ENCODE data around the gene CPO.

GRCh38 chr2:203830618-203831086, 36.9 kb upstream of the CTLA4 start:
- RRBS, result no CpG with 5 or more reads among the region's 5 CpGs

DNA sequence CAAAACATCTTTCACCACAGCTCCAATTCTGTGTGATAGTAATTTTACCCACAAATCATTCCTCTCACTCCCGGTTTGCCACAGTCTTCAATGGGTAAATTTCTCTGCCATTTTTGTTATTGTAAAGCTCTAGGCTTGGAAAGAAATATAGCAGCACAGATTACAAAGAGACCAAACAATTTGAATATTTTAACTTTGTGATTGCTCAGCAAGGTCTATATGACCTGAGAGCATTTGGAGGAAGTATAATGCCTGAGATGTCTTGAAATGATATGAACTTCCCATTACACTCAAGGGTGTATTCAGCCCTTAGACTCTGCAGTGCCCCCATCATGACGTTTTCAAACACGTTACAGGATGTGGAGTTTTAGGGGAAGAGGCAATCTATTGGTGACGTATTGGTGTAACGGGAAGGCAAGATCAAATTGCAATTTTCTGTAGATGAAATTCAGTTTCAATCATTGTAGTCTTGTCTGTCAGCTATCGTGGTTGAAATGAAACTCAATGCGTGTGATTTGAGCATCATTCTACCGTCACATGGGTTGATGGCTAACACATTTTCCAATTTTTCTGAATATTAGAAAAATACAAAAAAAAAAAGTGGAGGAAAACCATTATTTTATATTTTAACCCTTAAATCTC, 78.9 kb downstream of the ICOS start:
- RRBS, result no CpG with 5 or more reads among the region's 8 CpGs

GRCh38 chr2:204538206-204539563, 6.6 kb upstream of the PARD3B start:
- RRBS, result no CpG with 5 or more reads among the region's 11 CpGs

GRCh38 chr2:204670334-204670533, 125.0 kb downstream of the PARD3B start:
- RRBS, result no CpG with 5 or more reads among the region's 2 CpGs

DNA sequence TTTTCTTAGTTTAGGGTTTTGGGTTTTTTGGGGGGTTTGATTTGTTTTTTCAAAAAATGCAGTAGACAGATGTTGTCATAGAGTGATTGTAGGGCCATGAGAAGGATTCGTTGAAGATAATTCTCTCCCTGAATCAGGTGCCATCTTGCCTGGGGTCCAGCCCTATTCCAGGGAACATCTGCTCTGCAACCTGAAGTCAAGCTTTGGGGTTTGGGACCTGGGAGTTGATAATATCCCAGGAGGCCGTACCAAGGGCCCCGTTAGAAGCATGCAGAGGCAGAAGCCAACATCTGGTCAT, 515.7 kb upstream of the NRP2 start:
- RRBS, result no CpG with 5 or more reads among the region's 3 CpGs

- RRBS, result no CpG with 5 or more reads among the region's 8 CpGs
Observed at GRCh38 chr2:205444098-205444831, 238.0 kb upstream of the NRP2 start.

- RRBS, result no CpG with 5 or more reads among the region's 5 CpGs
Observed at GRCh38 chr2:205650218-205650763, 32.0 kb upstream of the NRP2 start.

GRCh38 chr2:205700099-205700600, 17.8 kb downstream of the NRP2 start:
- RRBS, result no CpG with 5 or more reads among the region's 6 CpGs

DNA sequence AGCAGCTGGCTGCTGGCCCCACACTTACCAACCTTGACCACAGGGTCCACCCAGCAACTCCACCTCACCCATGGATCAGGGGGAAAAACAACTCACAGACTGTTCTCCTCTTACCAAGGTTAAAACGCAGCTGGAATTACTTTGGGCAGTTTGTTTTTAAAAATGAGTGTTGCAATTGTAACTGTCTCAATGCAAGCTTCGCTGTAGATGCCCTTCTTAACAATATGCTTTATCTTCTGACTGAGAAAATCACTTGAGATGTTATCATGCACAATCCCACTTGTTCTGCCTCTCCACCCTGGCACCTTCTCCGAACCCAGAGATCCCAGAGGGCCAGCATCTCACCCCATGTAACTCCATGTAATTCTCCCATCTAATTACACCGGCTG, 22.2 kb downstream of the NRP2 start:
- RRBS, result no CpG with 5 or more reads among the region's 4 CpGs

DNA sequence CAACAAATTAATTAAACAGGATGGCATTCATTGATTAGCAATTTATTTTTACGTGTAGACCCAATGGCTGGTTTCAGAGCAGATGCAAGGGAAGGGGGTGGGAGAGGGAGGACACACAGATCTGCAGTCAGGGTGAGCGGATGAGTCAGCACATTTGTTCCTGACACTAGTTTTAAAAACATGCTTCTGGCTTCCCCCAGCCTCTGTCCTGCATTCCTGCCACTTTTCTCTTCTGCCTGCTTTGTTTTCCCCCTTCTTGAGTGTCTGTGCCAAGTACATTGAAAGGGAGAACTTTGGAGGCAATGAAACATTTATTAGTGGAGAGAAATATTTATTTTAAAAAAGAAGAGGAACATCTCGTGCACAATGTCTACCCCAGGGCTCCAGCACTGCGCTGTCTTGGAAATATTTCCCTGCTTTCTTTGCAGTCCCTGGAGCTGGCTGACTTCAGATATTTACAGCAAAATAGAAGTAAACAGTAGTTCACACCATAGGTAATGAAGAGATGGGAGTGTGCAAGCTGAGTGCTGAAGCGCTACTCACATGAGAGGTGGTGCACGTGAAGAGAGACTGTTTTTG, 52.2 kb downstream of the NRP2 start:
- RRBS, result no CpG with 5 or more reads among the region's 6 CpGs

GRCh38 chr2:205757607-205758188, 75.4 kb downstream of the NRP2 start:
- RRBS, result no CpG with 5 or more reads among the region's 3 CpGs

DNA sequence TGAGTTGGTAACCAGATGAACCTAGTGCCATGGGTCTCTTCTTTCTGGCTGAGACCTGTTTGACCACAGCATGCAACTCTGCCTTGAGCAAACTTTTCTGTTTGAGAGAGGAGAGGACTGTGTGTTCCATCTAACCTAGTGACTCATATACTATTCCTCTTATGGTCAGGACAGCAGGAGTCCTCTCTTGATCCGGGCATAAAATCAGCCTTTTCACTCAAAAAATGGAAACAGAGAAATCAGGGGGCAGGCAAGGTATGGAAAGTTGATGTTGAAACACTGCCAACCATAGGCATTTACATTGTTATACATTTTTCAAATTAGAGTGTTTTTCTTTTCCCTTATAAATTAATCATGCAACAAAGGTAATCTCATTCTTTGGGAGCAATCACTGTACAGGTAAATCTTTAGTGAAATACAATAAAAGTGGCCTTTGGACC, 86.6 kb downstream of the NRP2 start:
- RRBS, result no CpG with 5 or more reads among the region's 1 CpG

GRCh38 chr2:205888999-205889691, 196.8 kb downstream of the INO80D start:
- RRBS, result no CpG with 5 or more reads among the region's 3 CpGs

GRCh38 chr2:205984456-205984855, 101.5 kb downstream of the INO80D start:
- RRBS, result no CpG with 5 or more reads among the region's 5 CpGs

GRCh38 chr2:206071424-206072296, 14.3 kb downstream of the INO80D start:
- RRBS, result no CpG with 5 or more reads among the region's 3 CpGs

DNA sequence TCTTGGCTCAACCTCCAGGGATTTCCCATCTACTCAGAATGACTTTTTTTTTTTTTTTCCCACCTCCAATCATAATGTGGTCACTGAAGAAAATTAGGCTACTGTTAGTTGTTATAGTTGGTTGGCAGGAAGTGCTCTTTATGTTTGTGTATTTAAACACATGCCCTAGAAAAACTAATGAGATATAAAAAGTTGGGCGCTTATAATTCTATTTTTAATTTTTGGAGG, 16.6 kb downstream of the ADAM23 start:
- RRBS, result no CpG with 5 or more reads among the region's 1 CpG

- RRBS, result no CpG with 5 or more reads among the region's 4 CpGs
Observed at GRCh38 chr2:206858966-206859654, 80.2 kb upstream of the CPO start.

- RRBS, result no CpG with 5 or more reads among the region's 1 CpG
Observed at GRCh38 chr2:206939456-206939841, at the start of gene CPO. Gene CPO, plus strand, starts transcription at chr2:206939518.

- RRBS, result no CpG with 5 or more reads among the region's 3 CpGs
Observed at GRCh38 chr2:207091138-207091866, 74.4 kb downstream of the KLF7 start.

DNA sequence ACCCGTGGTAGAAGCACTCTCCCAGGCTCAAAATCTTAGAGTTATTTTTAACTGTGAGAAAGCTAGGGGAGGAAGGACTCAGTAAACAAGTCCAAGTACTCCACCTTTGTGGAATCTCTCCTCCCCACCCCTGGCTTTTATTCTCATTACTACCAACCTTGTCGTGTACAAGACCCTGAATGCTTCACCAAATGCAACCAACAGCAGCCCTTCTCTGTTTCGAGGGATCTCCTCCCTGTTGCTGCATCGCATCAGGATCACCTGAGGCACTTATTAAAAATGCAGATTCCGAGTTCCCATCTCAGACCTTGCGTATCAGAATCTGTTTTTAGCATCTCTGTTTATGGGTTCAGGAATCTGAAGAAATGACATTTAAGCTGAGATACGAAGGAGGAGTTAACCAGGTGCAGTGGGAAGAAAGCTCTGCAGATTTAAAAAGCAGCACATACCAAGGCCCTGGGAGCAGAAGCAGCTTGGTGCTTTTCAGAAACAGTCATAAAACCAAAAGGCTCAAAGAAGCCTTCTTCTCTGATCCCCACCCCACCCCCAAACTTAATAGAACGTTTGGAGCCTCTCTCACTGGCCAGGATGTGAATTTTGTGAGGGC, 69.5 kb downstream of the KLF7 start:
- RRBS, result no CpG with 5 or more reads among the region's 8 CpGs